Placental epithelial cell (primary cell): ENCODE results near the gene TM9SF2.

- CAGE, long polyA plus RNA: no peak
These were observed 56.1 kb downstream of the DOCK9 start for GRCh38 chr13:98921511-98922334.

DNA sequence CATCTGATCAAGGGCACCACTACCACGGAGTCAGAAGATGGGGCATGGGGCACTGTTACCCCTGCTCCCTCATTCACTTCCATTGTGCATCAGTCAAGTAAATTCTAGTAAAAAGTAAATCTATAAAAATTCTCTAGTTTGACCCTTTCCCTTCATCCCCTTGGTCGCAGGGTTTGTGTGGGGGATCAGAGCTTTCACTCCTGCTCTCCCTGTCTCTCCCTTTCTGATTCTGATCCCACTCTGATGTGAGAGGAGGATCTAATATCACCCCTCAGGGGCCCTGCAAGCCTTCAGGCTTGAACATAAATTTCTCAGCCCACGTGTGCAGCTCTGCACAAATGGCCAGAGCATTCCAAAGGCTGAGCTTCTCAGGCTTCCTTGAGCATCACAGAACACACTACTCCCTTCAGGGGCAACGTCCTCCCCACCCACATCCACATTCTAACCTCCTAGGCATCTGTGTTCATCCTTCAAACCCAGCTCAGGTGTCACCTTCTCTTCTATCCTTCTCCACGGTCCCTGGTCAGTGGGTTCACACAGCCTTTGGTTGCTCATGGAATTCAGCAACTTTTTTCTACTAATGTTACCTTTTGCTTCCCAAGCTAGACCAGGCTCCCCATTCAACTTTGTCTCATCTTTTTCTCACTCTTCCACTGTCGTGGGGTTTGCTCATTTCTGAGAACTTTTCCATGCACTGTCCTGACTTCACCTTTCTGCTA is 24.3 kb upstream of the DOCK9 start:
- CAGE, long polyA plus RNA: no peak

DNA sequence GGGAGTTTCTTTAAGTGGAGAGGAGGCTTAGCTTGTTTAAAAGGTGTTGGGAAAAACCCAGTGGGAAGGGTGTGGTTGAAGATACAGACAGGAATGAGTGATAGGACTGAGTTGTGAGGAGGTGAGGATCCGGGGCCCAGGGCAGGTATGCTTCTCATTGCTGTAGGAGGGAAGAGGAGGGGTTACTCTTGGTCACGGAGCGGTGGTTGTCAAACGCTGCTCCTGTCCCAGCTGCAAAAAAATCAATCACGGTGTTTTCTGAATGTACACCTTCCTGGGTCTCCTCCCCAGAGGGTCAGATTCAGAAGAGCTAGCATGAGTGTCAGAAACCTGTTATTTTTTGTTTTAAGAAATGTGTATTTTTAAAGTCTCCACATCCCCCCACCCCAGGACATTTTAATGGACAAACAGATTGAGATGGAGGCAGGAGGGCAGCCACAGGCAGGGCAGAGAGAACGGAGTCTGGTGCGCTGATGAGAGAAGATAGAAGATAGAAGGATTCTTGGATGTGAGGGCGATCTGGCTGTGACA is 4.6 kb downstream of the UBAC2 start:
- CAGE, long polyA plus RNA: no peak

DNA sequence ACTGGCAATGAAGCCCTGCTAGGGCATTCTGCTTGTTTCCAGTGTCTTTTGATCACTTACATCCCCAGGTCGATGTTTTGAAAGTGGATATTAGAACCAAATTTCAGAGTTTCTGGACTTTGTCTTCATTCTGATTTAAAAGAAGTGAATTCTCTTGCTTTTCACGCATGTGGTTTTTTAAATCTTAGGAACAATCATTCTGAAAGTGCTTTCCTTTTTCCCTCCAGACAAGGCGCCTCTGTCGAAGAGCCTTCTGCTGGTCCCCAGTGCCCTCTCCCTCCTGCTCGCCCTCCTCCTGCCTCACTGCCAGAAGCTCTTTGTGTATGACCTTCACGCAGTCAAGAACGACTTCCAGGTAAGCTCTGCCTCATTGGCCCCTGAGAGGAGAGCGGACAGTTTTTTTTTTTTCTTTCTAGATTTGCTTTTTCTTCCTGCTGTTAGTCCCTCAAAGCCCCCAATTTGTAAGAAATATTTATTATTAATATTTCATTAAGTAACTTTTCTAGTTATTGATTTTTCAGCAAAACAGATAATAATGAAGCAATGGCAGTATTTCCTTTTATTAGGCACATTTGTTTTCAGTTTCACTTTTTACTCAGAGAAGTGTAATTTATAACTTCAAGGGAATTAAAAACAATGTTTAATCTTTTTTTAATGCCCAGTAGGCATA is 19.8 kb downstream of the GPR18 start:
- CAGE, long polyA plus RNA: no peak

DNA sequence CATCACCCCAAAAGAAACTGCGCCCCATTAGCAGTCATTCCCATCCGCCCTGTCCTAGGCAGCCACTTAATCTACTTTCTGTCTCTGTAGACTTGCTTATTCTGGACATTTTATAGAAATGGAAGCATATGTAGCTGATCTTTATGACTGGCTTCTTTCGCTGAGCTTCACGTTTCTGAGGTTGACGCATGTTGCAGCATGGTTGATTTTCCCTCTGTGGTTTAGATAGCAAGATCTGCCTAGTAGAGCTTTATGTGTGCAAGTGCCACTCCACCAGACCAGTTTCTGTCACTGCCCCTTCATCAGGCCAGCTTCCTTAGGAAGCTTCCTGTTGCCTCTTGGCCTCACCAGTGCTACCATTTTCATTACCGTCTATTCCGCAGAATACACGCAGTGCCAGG is 45.1 kb upstream of the GPR183 start:
- CAGE, long polyA plus RNA: no peak

- CAGE, long polyA plus RNA: no peak
These were observed 64.3 kb upstream of the TM9SF2 start for GRCh38 chr13:99436778-99437637.

DNA sequence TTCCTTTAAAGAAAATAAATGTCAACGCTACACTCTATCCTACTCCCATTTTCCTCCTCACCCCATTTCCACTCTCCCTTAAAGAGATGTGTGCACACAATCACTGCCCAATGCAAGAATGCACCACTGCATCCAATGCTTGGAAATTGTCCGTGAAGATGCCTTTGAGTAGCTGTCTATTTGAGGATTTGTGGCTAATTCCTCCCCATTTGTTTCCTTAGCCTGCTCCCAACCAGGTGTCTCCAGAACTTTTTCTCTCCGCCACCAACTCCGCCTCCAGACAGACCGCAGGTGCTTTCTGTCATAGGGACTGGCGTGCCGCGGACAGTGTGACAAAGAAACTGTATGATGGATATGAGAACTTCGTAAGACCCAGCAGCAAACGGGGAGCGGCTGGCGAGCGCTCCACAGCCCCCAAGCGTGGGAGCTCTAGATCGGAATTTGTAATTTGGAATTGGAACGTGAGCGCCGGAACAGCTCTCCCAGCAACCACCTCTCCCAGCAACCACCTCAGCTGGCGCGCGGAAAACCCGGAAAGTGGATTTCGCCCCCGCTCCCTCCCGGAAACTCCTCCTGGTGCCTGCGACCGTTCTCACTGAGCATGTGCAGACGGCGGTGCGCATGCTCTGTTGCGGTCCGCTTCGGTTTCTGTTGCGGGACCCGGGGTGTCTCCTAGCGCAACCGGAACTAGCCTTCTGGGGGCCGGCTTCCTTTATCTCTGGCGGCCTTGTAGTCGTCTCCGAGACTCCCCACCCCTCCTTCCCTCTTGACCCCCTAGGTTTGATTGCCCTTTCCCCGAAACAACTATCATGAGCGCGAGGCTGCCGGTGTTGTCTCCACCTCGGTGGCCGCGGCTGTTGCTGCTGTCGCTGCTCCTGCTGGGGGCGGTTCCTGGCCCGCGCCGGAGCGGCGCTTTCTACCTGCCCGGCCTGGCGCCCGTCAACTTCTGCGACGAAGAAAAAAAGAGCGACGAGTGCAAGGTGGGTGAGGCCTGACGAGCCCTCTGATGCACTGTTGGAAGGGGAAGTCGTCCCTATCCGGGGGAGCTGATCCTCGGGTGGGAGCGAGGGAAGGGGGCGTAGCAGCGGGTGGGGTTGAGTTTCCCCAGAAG is at the start of gene TM9SF2:
TSS of gene TM9SF2 (plus strand) at position 675 of the 1,111 bp plus-strand sequence.
- CAGE, long polyA plus RNA: no peak

DNA sequence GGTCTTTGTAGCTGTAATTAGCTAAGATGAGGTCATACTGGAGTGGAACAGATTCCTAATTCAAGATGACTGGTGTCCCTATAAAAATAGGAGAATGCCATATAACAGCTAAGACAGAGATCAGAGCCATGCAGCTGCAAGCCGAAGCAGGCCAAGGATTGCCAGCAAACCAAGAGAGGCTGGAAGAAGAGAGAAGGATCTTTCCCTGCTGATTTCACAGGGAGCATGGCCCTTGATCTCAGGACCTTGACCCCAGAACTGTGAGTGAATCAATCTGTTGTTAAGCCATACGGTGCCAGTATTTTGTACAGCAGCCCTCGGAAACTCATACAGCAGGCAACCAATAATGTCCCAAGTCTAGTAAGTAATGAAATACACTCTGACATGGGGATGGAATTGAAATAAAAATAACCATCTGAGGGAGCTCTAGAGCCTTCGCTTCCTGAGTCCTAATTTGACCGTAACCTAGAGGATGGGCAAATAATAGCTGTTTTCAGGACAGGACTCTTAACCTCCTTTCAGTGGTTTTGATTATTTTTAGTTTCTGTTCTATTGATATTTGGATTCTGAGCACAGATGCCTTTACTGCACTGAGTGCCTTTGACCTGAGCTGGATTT is 28.0 kb upstream of the CLYBL start:
- CAGE, long polyA plus RNA: no peak

- CAGE, long polyA plus RNA: no peak
These were observed 122.3 kb downstream of the CLYBL start for GRCh38 chr13:99728678-99729264.

- CAGE, long polyA plus RNA: no peak
These were observed 16.0 kb downstream of the ZIC2 start for GRCh38 chr13:99997326-99998225.

DNA sequence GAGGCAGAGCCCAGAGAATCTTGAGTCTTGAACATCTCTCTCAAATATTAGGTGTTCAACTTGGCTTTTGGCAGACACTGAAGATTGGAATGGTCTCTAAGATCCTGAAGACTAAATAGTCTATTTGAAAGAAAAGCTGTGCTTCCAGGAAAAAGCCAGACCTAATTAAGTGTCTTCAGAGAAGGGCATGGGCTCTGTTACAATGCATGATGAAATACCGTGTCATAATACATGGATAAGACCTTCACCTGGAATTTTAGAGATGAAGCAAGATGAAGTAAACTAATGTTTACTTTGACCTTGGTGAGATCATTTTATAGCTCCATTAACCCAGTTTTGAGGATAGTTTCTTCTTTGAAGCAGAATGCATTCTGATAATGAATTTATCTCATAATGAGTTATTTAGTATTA is 9.9 kb downstream of the PCCA start:
- CAGE, long polyA plus RNA: no peak

- CAGE, long polyA plus RNA: no peak
These were observed 185.9 kb downstream of the PCCA start for GRCh38 chr13:100274743-100275291.

DNA sequence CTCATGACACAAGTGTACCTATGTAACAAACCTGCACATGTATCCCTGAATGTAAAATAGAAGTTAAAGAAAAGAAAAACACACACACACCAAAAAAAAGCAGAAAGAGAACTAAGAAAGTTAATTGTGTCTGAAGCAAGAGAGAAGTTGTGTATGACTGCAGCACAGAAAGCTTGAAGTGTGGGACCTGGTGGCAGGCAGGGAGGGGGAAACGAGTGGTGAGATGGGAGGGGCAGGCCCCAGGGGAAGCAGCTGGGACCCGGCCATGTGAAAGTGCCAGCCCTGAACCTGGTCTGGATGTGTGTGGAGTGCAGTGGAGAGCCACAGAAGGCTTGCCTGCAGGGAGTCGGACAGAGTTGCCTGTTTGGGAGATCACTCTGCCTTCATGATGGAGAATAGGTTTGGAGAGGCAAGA is 199.0 kb downstream of the GGACT start:
- CAGE, long polyA plus RNA: no peak

- CAGE, long polyA plus RNA: no peak
These were observed 58.8 kb downstream of the GGACT start for GRCh38 chr13:100529726-100530341.

DNA sequence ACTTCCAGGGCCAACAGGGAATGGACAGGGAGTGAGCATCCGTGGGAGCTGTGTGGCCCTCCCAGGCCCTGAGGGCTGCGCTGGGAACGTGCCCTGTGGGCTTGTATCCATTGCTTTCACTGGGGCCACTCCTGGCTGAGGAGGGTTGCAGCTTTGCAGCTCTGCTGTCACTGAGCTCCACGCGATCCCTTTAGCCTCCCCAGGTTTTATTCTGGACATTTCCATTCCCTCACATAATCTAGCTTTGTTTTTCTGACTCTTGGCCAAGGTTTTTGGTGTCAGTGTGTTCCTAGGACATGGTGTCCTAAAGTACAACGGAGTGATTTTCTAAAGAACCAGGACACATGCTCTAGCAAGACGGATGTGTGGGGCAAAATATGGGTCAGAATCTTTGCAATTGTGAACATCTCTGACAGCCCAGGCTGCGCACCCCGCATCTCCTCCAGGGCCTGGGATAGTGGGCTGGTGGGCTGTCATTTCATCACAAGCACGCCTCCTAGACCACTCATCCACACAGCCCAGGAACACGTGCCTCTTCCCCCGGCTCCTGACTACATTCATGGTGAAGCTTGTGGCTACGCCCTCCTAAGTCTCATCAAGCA is 28.0 kb downstream of the GGACT start:
- CAGE, long polyA plus RNA: no peak

DNA sequence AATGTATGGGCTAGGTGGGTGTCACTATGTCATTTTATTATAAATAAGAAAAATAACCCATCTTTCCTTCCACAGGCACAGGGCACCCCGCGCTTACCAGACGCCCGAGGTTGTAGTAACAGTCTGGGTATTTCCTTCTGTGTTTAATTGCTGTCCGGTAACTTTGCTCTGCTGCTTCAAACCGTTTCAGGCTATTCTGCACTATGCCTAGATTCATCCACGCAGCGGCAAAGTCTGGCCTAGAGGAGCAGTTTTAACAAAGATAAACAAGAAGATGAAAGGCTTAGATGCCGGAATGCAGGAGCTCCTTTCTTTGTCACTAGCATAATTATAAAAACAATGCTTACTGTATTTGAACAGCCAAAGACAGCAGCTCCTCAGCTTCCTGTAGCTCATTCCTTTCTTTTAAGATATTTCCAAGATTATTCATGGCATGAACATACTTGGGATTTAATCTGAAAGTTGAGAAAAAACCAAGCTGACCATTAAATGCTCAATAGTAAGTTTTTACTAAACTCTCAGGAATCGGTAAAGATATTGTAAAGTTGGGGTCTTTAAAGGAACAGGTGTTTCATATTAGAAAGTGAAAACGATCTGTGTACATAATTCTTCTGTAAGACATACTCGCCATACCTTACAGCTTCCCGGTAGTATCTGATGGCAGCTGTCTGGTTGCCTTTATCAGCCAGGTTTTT is 37.0 kb upstream of the GGACT start:
- CAGE, long polyA plus RNA: no peak

DNA sequence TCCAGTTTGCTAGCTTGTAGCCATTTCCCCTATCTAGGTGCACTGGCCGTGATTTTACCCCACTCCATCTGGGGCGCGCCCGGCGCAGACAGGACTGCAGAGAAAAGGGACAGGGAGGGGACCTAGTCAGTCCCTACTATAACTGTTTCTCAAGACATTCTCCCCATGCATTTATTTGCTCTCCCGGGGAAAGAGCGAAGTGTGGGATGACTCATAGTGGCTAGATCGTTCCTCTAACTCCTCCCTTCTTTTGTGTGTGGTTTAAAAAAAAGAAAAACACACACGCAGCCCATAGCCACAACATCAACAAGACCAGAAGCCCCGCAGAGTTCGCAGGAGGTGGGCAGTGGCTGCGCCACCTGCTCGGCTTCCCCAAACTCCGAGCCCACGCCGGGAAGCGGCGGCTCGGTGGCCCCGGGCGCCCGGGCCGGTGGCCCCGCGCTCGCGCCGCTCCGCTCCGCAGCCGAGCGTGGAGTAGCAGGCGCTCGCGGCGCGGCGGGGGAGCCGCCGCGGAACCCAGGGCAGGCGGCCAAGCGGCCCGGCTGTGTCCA is 766 bp downstream of the TMTC4 start:
- CAGE, long polyA plus RNA: no peak

DNA sequence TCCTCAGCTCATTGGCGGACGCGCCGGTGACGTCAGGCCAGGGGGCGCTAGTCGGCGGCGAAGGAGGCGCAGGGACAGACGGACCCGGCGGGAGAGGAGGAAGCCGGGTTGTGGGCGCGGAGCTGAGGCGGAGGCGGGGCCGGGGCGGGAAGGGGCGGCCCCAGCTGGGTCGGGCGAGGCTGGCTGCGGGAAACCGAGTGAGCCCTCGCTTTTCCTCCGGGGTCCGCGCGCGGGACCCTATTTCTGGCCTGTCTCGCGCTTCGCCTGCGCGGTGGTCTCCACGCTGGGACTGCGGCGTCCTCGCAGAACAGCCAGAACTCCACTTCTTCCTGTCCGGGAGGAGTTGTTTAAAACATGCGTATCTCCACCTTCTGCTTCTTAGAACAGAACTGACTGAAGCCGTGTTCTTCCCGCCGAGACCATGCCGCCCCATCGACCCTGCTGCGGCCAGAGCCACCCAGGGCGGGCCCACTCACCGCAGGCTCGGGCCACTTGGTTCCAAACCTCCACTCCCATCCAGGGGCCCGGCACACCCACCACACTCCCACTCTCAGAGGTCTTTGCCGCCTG is 474 bp upstream of the TMTC4 start:
- CAGE, long polyA plus RNA: no peak

- CAGE, long polyA plus RNA: no peak
These were observed 3.5 kb downstream of the ITGBL1 start for GRCh38 chr13:101455882-101456380.

DNA sequence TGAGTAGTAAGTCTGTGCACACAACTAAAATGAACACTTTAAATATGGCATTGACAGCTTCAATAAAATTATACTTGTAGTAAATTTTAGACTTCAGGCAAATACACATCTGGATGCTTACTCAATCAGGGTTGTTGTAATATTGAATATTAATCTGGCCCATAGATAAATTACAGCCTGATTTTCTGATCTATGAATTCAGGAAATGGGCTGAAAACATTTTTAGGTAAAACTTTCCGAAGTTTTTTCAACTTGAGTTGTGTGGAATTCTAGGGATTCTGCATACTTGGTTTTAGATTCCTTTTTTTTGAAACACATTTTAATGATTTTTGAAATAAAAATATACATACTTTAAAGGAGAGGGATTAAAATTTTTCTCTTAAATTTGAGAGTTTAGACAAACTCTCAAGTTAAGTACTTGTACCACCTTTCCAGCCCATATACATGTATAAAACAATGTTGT is 145.2 kb downstream of the FGF14 start:
- CAGE, long polyA plus RNA: no peak